ENCODE results near the genes DEPDC1, ZRANB2 and ACADM.

GRCh38 chr1:66374442-66375267 is 159.3 kb upstream of the SGIP1 start:
- RRBS: no CpG with 5 or more reads among the region's 2 CpGs

DNA sequence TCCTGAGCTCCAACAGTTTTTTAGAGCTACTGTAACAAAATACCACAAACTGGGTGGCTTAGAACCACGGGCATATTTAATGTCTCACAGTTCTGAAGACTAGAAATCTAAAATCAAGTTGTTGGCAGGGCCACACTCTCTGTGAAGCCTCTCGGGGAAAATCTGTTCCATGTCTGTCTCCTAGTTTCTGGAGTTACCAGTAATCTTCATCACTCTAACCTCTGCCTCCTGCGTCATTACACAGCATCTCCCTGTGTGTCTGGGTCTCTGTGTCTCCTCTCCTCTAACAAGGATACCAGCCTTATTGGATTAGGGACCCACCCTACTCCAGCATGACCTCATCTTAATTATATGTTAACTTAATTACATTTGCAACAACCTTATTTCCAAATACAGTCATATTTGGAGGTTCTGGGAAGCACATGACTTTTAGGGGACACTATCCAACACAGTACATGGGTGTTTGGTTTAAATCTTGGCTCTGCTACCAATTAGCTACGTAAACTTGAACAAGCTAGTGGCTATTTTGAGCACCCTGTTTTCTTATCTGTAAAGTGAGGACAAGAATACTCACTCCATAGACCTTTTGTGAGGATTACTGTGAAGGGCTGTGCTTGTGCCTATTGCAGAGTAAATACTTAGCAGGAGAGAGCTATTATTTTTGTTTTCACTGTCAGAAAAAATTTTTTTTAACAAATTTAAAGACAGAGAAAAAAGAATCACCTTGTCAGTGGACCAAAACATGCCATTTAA is 83.9 kb upstream of the SGIP1 start:
- RRBS: no CpG with 5 or more reads among the region's 4 CpGs

- RRBS: no CpG with 5 or more reads among the region's 49 CpGs
Measured at GRCh38 chr1:66532852-66533772, 841 bp upstream of the SGIP1 start.

GRCh38 chr1:66934267-66935125 is 9.7 kb downstream of the MIER1 start:
- RRBS: no CpG with 5 or more reads among the region's 10 CpGs

- RRBS: no CpG with 5 or more reads among the region's 1 CpG
Measured at GRCh38 chr1:67332894-67333278, 25.2 kb downstream of the IL12RB2 start.

- RRBS: no CpG with 5 or more reads among the region's 3 CpGs
Measured at GRCh38 chr1:67514074-67514486, 83.9 kb upstream of the SERBP1 start.

DNA sequence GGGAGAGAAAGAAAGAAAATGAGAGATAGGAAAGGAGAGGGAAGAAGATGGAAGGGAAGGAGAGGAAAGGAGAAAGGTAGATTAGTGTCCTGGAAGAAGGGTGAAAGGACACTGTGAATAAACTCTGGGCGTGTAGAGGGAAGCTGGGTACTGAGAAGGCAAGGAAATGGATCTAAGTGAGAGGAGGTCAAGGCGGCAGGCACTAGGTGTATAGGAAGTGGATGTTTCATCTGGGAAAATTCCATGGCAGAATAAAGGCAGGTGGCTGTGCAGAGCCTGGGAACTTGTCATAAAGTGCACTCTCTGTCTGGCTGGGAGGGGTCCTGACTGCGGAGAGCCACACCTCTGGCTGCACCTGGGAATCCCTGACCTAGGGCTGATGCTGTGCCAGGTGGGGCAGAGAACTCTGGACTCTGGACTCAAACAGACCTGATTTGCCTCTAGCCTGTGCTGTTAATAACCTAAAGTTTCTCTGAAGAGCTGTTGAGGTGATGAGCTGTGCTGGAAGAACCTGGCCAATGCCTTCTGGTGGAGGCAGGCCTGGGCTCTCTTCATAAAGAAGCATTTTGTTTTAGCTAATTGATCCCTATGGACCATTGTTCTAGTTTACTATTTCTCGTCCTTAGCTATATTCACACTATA is 53.3 kb upstream of the GADD45A start:
- RRBS: no CpG with 5 or more reads among the region's 4 CpGs

- RRBS: under 1% methylated on average over 18 of the region's 52 CpGs
Measured at GRCh38 chr1:67686201-67687295, 1.5 kb downstream of the GADD45A start.

- RRBS: no CpG with 5 or more reads among the region's 5 CpGs
Measured at GRCh38 chr1:67755320-67756377, 70.6 kb downstream of the GADD45A start.

- RRBS: no CpG with 5 or more reads among the region's 4 CpGs
Measured at GRCh38 chr1:67777565-67778034, 55.7 kb downstream of the GNG12 start.

- RRBS: no CpG with 5 or more reads among the region's 2 CpGs
Measured at GRCh38 chr1:68199591-68199889, 32.8 kb downstream of the WLS start.

DNA sequence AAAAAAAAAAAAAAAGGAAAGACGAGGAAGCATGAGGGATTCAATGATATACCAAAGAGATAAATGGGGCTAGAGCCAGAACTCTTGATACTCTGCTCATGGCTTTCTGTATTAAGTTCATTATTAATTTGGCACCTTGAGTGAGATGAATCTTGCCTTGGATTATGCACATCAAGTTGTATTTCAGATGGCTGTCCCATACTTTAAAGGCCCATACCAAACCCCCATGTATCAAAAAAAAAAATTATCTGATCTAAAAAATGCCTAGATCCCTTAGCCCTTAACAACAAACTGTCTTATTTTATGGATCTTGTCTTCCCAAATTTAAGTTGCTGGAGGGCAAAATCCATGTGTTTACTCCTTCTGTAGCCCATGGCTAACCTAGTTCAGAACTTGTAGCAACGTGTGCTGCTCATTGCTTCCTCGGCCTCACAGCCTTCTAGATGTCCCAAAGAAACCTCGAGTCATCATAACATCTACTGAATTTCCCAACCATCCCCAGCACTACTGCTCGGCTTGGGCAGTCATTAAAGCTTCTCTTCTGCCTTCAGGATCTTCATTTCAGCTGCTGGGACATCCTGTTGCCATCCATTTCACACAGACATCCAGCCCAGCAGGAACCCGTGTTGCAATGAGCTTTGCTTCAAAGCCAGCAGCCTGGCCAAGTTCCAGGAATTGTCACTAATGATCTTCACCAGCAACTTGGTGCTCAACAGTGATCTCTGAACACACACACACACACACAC is 18.7 kb downstream of the WLS start:
- RRBS: no CpG with 5 or more reads among the region's 6 CpGs

DNA sequence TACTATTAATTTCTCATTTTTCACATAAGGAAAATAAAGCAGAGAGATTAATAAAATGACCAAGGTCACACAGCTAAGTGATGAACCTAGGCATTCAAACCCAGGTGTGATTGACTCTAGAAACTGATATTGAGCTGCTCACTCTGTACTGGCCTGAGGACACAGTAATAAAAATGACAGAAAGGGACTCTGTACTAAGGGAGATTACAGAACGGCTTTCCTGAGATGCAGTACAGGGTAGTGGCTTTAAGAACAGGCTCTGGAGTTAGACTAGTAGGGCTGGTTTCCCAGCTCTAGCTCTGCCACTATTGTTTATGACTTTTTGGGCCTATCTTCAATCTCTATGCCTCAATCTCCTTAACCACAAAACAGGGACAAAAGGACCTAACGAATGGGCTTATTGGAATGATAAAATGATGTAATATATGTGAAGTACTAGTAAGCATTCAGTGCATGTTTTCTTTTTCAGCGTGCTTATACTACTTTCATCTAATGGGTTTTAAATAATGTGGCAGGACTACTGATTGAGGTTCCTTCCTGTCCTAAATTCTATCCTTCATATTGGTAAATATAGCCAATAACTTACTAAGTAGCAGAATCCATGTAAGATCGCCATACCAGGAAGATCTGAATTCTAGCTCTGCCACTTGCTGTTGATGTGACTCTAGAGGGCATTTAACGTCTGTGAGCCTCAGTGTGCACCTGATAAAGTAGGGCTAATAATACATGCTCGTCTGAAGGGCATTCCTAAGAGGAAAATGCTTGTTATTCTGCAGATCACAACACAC is 1.3 kb downstream of the DEPDC1 start:
- RRBS: no CpG with 5 or more reads among the region's 6 CpGs

DNA sequence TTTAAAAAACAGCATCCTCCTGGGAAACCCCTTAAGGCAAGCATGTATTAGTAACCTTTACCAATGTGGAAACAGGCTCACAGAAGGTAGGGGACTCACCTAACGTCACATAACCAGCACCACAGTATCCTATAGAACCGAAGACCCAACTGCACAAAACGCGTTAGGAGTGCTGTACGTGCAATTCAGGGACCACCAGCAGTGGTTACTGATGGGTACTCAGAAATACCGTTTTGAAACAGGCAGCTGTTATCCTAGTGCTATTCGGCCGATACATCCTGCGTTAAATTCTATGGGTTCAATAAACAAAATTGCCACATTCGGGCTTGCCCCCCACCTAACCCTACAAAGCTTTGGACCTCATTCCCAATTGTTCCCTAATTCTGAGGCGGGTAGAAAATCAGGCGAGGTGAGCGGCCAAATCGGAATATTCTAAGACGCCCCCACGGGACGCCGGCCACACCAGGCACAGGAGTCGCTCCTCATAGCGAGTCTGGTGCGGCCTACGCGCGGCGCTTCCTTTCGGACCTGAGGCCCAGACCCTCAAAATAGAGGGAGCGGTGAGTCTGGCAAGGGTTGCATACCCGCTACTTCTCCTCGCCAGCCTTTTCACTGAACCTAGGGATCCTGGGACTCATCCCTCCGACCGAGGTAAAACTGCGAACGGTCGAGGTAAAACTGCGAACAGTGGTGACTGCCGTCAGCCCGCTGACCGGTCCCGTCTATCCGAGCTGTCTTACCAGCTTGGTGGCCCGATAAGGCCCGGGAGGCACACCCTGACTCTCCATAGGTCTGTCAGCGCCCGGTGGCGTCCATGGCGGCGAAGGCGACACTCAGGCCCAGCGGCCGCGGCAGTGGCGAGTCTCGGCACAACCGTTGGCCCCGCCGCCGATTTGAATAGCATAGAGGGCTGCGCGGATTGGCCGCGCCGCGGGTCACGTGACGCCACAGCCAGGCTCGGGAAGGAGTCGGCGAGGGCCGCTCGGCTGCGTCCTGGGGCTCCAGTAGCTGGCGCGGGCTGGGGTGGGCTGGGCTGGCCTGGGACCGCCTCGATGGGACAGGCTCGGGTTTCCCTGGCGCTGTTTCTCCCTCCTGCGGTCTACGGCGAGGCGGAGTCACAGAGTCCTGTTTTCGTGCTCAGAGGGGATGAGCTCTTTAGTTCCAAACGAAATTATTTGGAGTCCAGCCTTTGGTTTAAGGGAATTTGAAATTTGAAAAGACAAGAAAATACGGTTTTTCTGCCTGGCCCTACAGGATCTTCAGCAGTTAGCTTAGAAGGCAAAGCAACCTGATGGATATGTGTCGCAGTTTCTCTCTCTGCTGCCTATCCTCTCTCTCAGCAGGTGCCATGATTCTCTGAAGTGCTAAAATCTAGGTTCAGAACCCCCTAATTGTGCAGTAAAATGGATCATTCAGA is at the start of gene DEPDC1:
DEPDC1 (minus strand) TSS at position 871 of the 1,417 bp plus-strand sequence.
- RRBS: under 1% methylated on average over 7 of the region's 85 CpGs

GRCh38 chr1:71015602-71016069 is 32.0 kb downstream of the PTGER3 start:
- RRBS: no CpG with 5 or more reads among the region's 4 CpGs

GRCh38 chr1:71073955-71074512 is 6.8 kb downstream of the ZRANB2 start:
- RRBS: no CpG with 5 or more reads among the region's 4 CpGs

DNA sequence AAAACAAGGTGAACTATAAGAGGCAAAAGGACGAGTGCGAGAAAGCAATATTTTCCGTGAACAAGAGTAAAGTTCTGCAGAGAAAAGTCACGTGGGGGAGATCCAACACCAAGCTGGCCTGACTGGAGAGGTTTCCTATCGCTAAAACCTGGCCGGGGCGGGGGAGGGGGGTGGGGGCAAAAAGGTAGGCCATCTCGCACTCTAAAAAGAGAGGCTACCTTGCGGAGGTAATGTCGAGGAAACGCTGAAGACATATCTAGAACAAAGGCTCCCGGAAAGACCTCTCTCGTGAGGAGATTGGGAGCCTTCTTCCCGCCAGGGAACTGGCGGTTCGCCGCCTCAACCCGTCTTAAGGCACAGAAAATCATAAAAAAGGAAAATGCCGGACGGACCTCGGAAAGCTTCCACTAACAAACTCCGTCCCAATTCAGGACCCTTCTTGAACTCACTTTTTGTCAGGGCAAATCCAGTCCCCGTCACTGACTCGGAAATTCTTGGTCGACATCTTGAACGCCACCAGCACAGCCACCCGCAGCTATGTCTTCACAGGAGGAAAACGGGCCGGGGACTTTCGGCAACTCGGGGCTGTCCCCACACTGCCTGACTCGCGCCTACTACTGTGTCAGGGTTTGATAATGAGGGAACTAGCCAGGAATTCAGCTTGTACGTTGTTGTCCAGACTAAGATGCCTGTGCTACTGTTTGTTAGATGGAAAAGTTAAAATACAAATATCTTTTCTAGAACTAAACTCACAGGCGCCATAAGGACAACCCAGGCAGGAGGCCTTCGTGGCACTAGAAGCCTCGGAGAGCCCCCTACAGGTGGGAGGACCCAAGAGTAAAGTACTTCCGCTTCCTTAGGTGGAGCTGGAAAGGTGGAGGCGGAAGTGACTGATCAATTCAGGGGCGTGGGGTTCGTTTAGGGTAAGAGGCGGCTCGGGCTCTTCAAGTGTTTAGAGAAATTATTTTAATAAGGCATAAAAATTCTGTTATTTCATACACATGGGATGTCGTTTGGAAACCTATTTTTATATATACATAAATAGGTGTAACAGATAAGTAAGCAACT is at the start of gene ZRANB2:
ZRANB2 (minus strand) TSS at position 545 of the 1,068 bp plus-strand sequence.
- RRBS: 2% methylated on average over 3 of the region's 44 CpGs

GRCh38 chr1:74728853-74729052 is 4.1 kb downstream of the CRYZ start:
- RRBS: no CpG with 5 or more reads among the region's 2 CpGs

DNA sequence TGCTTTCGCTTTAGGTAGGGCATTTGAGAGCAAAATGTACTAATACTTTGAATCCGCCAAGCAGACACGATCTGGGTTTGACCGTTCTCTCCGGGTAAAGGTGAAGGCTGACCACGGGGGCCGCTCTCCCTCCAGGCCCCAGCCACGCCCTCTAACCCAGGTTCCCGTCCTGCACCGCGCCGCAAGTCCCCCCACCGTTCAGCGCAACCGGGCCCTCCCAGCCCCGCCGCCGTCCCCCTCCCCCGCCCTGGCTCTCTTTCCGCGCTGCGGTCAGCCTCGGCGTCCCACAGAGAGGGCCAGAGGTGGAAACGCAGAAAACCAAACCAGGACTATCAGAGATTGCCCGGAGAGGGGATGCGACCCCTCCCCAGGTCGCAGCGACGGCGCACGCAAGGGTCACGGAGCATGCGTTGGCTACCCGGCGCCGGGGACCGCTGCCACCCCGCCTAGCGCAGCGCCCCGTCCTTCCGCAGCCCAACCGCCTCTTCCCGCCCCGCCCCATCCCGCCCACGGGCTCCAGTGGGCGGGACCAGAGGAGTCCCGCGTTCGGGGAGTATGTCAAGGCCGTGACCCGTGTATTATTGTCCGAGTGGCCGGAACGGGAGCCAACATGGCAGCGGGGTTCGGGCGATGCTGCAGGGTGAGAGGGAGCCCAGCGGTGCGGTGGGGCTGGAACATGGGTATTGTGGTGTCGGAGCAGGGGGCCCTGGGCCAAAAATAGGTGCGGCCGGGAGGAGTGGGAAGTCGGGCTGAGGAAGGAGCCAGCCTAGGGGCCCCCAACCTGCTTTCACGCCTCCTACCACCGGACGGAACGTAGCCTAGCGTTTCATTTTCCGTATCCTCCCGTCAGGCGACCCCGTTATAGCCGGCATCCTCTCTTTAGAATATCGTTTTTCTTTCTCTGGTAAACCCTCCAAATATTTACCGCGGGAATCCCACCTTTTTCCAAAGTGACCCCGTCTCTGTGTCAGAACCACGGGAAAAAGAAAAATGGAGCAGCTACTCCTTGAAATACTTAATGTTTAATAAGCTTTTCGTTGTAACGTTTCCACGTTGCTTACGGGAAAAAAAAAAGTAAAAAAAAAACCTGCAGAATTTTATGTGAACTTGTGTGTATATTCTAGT is at the start of gene ACADM:
ACADM (plus strand) TSS at position 532 of the 1,125 bp plus-strand sequence.
- RRBS: 4% methylated on average over 21 of the region's 85 CpGs